Trachea (tissue), 1 donor: ENCODE data around the genes PMEPA1 and RAB22A.

- PRO-cap, result no peak
Measured at GRCh38 chr20:57675624-57676599, 33.9 kb downstream of the PMEPA1 start.

- PRO-cap, result no peak
Measured at GRCh38 chr20:57702689-57703251, 7.0 kb downstream of the PMEPA1 start.

DNA sequence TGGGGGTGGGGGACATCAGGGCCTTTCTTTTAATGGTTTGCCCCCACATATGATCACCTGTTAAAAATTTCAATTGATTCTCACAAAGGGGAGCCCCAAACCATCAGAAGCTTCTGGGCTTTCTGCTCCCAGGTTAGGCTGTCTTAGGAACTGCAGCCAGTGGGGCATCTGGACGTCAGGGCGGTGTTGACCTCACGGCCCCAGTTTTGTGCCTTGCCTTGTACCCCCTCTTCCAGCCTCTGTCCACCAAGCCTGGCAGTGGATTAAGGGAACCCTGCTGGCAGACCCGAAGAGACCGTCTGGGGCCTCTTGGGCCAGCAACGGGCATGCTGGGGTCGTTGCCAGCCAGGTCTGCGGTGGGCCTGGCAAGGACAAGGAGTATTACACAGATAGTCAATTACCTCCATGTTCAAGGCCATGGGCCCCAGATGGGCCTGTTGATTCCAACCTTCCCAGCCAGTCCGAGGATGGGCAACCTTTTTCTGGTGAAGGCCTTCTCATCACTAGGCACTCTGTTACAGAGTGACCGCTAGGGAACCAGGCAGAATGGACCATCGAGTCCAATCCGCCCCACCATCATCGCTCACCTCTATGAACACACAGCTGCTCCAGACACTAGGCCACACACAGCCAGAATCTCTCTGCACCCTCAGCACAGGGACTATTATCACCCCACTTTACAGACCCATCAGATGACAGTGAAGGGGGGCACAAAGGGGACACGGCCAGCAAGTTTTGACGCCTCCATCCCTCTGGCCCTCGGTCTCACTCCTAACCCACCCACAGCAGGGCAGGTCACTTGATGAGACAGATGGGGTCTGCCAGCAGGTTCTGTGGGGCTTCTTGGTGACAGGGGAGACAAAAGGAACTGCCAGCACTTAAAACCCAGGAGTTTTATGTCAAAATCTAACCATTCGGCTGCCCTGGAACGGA is 6.3 kb downstream of the PMEPA1 start:
- PRO-cap, result no peak

GRCh38 chr20:57707608-57708394 is 2.0 kb downstream of the PMEPA1 start:
- PRO-cap, result unidirectional peak, plus-strand start at chr20:57707901

DNA sequence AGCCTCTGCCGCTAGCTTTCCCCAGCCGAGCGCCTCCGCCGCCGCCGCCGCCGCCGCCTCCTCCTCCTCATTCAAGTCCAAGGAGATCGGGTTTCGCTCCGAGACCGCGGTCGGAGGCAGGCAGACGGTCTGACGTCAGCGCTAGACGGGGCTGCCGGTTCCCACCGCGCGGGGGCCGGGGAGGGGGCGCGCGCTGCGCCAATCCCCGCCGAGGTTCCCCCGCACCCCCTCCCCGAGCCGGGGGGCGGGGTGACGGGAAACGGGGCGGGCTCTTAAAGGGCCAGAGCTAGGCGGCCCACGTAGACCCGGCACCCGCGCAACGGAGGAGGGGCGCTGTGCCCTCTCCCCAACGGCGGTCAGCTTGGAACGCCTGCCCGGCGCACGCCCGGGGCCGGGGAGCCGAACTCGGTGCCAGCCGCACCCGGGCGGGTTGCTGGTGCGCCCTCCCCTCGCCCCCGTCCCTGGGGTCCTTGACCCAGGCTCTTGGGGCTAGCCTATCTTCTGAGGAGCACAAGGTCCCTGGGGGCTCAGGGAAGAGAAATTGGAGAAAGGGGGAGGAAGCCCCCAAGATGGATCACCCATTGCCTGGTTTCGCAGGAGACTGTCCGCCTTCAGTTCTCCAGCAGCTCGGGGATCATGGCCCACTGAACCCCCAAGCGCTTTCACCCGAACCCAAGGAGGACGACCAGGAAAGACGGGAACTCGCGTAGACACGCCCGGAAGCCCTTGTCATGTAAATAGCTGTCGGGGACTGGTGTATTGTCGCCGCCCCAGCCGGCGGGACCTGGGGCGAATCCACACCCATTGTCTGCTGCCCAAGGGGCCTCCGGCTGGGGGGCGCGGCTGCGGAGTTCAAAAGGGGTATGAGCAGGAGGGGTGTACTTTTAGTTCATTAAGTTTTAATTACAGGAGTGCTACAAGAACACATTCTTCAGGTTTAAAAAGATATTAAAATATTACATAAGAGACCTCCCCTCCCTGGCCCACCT is at the start of gene PMEPA1:
PMEPA1 (minus strand) TSS at position 134 of the 989 bp plus-strand sequence.
- PRO-cap, result bidirectional peak, plus-strand start at position 311 of the sequence, minus-strand start at position 73 of the sequence; unidirectional peak, minus-strand start at position 664 of the sequence

DNA sequence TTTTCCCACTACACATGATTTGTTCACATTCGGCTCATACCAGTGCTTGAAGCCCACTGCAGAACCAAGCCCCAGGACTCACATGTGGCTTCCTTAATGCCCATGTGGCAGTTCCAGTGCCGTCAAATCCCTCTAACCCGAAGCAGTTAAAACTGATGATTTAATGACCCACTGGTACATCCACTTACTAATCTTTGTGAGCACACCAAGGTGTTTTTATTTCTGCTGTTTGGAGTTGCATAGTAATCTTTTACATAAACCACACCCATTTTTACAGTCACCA is 154.3 kb upstream of the C20orf85 start:
- PRO-cap, result no peak

GRCh38 chr20:58017208-58018481 is 133.1 kb upstream of the C20orf85 start:
- PRO-cap, result no peak

- PRO-cap, result no peak
Measured at GRCh38 chr20:58021469-58021810, 129.3 kb upstream of the C20orf85 start.

DNA sequence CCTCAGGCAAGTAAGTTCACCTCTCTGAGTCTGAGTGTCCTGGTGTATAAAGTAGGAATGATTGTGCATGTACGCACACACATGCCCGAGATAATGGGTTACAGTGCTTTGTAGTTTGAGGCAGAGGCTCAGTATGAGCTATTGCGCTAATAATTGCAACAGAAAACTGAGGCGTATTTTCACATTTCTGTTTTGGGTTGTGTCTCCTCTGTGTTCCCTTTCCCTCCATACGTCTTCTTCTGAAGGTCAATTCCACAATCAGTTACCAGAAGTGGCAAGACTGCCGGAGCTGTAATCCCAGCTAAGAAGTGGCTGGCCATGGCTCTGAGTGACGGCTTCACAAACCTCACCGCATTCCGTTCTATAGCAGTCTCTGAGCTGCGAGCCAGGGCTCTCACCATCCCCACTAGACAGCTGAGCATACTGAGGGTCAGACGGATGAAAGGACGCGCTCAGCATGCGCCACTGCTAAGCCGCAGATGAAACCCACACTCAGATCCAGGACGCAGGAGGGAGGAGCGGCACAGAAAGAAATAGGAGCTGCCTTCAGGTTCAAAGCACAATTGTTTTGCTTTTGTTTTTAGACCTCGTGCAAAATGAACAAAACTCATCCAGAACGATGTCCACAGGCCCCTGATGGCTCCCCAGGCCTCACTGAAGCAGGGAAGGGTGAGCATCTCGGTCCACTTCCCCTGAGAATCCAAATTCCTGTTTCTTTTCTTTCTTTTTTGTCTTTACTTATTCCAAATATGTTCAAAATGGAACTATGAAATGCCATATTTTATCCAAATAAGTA is 20.1 kb upstream of the C20orf85 start:
- PRO-cap, result no peak

GRCh38 chr20:58131159-58132302 is 19.2 kb upstream of the C20orf85 start:
- PRO-cap, result no peak

DNA sequence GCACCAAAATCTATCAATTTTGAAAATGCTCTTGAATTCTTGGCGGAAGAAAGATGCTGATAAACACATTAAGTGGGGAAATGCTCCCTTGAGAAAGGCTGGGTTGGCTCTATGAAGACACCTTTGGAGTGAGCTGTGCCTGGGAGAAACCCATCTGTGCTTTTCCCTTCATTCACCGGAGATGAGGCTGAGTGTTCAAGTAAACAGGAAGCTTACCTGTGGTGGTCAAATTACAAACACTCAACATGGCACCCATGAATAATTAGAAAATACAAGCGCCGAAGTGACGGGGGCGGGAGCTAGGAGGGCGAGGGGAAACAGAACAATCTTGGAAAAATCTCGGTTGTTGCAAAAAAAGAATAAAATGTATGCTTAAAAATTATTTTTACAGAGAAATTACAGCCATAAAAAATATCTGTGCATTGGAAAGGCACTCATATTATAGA is 986 bp upstream of the ANKRD60 start:
- PRO-cap, result no peak

- PRO-cap, result bidirectional peak, plus-strand start at chr20:58309715, minus-strand start at chr20:58309428
Measured at GRCh38 chr20:58309602-58310376, at the start of gene RAB22A. Gene RAB22A (plus strand): TSS chr20:58309715.

- PRO-cap, result no peak
Measured at GRCh38 chr20:58310377-58311119, 1.0 kb downstream of the RAB22A start.

GRCh38 chr20:58514434-58515160 is 602 bp downstream of the APCDD1L start:
- PRO-cap, result no peak

- PRO-cap, result no peak
Measured at GRCh38 chr20:58596847-58597484, 54.1 kb upstream of the STX16 start.

DNA sequence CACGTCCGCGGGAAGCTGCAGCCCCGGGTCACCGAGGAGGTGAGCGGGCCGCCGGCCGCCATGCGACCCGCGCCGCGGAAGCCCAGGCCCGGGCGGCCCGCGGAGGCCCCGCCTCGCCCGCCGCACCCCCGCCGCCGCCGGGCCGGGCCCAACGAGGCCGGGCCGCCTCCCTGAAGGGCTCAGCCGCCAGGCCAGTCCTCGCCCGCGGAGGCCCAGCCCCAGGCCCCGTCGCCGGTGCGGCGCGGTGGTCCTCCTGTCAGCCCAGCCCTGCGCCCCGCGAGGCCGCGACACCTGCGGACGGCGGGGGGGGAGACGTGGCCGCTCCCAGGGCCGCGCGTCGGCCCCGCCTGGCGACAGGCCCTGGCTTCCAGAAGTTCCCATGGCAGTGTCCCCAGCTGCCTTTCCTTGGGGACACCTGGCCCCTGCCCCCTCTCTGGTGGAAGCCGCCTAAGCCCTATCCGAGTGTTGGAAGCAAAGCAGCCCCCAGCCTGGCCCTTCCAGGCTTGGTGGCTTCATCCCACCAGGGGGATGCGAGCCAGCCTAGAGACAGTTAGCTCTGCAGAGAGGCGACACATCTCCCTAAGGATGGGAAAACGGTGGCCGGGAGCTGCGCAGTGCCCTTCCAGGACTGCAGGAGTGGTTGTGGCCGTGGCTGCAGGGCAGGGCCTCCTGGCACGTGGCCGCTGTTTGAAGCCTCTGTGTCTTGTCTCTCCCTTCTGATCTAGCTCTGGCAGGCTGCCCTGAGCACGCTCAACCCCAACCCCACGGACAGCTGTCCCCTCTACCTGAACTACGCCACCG is 612 bp downstream of the NPEPL1 start:
- PRO-cap, result no peak

GRCh38 chr20:58895295-58895832 is 4.1 kb downstream of the GNAS start:
- PRO-cap, result no peak

DNA sequence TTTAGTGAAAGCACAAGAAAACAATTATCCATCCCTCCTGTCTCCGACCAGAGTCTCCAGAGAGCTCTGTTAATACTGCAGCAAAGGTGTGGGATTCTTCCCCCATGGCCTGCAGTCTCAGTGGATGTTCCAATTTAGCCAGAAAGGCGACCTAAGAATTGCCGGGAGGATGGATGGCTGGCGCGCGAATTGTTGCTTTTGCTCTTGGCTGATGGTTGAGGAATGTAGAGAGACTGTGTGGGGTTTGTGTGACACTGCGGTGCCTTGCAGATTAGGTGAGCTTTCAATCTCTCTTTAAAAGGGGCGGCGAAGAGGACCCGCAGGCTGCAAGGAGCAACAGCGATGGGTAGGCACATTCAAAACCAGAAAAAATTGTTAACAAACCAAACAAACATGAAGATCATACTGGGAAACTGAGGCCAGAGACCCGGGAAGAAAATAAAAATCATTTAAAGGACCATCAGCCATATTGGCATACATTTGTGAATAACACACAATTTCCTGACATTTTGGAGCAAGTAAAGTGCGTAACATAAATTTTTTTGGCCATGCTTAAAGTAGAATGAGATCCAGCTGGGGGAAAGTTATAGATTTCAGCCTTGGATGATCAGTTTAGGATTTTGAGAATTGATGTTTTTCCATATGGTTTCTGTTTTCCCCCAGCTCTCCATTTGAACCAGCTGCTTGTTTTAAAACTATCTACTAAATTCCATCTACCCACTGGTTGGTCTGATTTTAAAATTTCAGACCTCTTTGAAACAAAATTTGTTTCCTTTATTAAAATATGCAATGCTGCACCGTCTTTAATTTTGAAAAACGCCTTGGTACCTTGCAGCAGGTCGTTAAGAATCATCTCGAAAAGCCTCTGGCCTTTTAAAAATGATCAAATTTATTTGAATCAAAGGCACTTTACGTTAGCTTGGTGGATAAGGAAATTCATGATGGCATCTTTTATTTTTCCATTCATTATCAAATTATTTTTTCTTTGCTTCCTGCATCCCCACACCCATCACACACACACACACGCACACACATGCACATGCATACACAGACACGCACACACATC is 7.8 kb downstream of the GNAS start:
- PRO-cap, result no peak

DNA sequence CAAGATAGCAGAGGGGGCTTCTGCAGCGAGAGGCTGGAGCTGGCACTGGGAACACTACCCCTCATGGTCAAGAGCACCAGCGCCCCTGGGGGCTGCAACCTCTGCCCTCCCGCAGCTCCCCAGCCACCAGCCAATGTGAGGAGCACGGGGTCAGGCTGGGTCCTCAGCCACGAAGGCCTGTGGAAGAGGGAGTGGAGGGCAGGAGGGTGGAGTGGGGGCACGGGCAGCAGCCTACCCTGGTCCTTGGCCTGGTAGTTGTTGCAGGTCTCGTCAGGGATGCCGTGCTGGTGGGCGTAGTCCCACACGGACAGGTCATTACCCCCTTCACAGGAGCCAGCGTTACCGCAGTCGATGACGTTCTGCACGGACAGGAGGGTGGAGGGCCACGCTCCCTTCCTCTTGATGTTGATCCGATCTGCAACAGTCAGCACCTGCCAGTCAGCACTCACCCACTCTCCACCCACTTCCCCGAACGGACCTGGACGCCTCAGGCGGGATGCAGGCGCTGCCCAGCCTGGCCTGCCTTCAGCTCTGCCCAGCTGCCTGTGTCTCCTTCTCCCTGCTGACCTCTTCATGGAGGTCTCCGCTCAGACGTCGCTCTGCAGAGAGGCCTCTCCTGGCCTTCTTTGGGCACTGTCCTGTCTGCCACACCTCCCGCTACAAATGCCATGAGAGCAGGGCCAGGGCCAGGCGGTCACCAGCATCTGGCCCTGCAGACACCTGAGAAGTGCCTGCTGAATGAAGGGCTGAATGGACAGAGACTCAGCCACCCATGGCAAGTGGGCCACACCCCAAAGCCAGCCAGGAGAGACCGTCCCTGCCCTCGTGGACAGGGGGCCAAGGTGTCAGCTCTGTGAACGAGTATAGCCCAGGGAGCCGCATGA is 5.6 kb downstream of the CTSZ start:
- PRO-cap, result no peak

DNA sequence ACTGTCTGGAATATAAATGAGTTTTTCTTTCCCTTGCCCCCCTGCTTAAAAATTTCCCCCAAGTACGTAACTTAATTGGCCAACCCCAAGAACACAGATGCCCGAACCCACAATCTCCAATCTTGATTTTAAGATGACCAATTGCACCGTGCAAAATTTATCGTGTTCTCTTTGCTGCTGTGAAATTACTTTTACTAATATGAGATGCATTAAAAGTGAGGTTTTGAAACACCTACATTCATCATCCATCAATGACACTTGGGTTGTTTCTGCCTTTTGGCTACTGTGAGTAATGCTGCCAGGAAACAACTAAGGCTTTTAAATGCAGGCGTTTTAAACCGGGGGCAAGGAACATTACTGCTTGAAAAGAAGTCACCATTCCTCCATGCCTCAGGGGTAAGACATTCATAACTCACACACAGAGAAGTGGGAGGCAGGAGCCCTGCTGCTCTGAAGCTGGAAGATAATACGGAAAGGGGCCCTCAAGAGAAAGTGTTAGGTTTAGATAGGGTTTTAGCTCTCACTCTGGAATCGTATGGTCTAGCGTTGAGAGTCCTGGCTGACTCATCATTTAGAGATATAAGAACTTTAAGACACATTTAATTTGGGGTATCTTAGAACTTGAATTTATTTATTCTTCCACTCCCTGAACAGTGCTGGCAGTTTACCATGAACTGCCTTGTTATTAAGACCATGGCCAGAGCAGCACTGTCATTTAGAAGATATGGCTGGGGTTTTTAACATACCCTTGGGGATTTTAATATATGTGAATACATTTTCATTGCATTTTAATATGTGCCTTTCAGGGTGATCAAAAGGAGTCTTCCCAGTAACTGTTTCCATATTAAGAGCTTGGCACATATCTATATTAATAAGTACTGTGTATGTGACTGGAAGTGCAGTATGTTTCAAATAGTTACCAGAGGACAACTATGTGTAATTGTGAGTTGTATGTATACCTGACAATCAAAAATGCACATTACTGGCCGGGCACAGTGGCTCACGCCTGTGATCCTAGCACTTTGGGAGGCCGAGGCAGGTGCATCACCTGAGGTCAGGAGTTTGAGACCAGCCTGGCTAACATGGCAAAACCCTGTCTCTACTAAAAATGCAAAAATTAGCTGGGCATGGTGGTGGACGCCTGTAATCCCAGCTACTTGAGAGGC is 1.9 kb downstream of the TUBB1 start:
- PRO-cap, result no peak